ENCODE measurements around a stretch of chr10.

DNA sequence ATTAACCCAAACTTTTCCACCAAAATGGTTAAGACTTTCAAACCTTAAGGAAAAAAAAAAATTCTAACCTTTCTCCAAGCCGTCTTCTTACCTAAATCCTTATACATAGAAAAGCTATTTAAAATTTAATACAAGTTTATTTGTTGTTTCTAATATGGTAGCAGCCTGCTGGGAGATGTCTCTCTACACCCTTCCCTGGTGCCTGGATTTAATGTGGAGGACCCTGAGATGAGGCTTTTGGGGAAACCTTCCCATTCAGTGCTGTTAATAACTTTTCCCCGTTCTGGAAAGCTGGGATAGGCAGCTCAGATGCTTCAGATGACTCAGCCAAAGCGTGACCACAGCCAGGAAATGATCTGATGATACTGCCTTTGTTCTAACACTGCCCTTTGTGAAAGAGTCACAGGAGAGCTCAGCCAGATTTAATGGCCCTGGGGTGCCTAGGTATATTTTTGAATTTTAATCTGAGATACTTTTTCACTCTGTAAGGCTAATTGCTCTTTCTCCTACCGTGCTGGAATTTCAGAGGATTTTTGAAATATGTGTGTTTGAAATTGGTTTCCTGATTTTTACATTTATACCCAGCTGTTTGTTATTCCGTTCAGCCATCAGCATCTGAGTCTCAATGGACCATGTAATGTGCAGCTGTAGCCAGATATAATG, 17.6 kb downstream of the CELF2 start:
- RAMPAGE, long total RNA = no peak
- RRBS = no CpG with 5 or more reads among the region's 5 CpGs

- RAMPAGE, long total RNA = no peak
- RRBS = 22% methylated on average over 2 of the region's 6 CpGs
Observed at GRCh38 chr10:11150916-11151472, 133.3 kb downstream of the CELF2 start.

DNA sequence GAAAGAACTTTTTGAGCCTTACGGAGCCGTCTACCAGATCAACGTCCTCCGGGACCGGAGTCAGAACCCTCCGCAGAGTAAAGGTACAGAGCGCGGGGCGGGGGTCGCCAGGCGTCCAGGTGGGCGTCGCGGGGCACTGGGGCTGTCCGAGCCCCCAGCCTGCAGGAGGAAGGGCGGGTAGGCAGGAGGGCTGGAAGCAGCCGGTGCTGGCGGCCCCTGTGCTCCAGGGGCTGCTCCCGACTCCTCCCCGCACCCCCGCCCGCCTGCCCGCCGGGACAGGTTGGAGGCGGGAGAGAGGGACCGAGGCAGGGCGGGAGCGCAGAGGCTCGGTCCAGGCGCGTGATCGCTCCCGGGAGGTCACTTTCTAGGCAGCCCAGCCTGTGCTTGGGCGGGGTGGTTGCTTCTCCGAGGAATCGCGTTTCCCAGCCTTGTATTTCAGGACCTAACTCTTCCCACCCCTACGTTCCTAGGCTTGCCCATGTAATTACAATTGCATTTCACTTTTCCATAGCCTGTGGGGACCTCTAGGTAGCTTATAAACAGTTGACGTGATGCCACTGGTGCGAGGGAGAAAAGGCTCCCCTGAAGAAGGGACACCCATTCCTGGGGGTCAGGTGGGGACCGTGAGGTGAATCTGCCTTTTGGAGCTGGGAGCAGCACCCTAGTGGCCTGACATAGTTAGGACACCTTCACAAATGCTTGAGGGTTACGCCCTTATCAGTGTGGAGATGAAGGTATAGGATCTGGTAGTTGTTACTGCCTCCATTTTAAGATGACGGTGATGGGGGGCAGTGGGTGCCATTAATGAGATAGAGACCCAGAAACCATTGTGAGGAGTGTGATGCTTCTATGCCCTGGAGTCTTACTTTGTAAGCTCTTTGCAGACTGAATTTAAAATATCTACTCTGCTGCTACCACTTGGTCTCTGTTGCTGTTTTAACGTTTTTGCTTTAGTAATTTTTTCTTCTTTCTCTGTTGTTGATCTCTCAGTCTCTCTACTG, 148.2 kb downstream of the CELF2 start:
- RAMPAGE, long total RNA = no peak
- RRBS = 1% methylated on average over 20 of the region's 44 CpGs

- RAMPAGE, long total RNA = no peak
- RRBS = no CpG with 5 or more reads among the region's 11 CpGs
Observed at GRCh38 chr10:11170876-11171992, 153.6 kb downstream of the CELF2 start.

DNA sequence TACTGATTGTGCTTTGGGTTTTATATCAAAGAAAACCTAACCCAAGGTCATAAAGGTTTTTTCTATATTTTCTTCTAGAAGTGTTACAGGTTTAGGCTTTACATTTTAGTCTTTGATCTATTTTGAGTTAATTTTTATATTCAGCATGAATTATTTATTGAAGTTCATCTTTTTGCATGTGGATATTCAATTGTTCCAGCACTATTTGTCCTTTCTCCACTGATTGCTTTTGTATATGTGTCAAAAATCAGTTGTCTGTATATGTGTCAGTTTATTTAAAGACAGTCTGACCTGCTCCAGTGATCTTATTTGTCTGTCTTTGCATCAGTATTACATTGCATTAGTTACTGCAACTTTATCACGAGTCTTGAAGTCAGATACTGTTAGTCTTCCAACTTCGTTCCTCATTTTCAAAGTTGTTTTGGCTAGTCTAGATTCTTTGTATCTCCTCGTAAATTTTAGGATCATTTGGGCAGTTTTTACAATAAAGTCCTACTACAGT, 166.3 kb downstream of the CELF2 start:
- RAMPAGE, long total RNA = no peak
- RRBS = no CpG with 5 or more reads among the region's 3 CpGs

GRCh38 chr10:11199800-11200369, 182.2 kb downstream of the CELF2 start:
- RAMPAGE, long total RNA = no peak
- RRBS = 83% methylated on average over 2 of the region's 7 CpGs

DNA sequence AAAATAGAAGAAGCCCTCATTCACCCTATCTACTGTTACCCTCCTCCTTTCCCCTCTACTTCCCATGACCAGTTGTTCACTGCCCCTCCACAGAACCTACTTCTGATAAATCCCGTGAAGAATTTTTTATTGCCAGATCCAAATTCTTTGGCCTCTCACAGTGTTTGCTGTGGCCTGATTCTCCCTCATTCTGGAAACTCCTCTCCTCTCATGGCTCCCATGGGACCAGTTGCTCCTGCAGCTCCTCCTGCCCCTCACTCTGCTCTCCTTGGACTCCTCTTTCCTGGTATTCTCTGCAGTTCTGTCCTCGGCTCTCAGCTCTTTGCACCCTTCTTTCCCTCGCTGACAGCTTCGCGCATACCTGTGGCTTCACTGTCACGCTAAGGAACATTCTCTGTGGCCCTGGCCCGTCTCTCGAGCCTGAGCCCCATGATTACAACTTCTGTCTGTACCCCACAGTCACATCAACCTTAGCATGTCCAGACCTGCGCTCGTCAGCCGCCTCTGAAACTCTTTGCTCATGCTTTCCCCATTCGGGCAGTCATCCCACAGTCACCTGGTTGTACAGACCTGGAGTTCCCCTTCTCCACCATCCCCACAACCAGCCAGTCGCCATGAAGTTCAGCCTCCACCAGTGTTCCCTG, 228.9 kb downstream of the CELF2 start:
- RAMPAGE, long total RNA = no peak
- RRBS = no CpG with 5 or more reads among the region's 13 CpGs

GRCh38 chr10:11311608-11312043, 294.0 kb downstream of the CELF2 start:
- RAMPAGE, long total RNA = no peak
- RRBS = no CpG with 5 or more reads among the region's 2 CpGs

- RAMPAGE, long total RNA = no peak
- RRBS = no CpG with 5 or more reads among the region's 1 CpG
Observed at GRCh38 chr10:11517206-11517760, 94.2 kb downstream of the USP6NL start.

- RAMPAGE, long total RNA = no peak
- RRBS = no CpG with 5 or more reads among the region's 5 CpGs
Observed at GRCh38 chr10:11528215-11528870, 83.1 kb downstream of the USP6NL start.

DNA sequence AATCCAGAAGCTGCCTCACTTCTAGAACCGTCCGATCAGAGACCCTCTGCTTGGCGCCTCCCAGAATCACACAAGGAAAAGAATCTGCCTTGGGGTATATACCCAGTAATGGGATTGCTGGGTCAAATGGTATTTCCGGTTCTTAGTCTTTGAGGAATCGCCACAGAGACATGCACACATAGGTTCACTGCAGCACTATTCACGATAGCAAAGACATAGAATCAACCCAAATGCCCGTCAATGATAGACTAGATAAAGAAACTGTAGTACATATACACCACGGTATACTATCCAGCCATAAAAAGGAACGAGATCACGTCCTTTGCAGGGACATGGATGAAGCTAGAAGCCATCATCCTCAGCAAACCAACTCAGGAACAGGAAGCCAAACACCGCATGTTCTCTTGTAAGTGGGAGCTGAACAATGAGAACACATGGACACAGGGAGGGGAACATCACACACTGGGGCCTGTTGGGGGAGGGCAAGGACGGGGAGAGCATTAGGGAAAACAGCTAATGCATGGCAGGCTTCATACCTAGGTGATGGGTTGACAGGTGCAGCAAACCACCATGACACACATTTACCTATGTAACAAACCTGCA, 58.1 kb upstream of the ECHDC3 start:
- RAMPAGE, long total RNA = no peak
- RRBS = no CpG with 5 or more reads among the region's 12 CpGs

GRCh38 chr10:11687060-11687807, 54.9 kb upstream of the ECHDC3 start:
- RAMPAGE, long total RNA = no peak
- RRBS = no CpG with 5 or more reads among the region's 12 CpGs

- RAMPAGE, long total RNA = no peak
- RRBS = no CpG with 5 or more reads among the region's 4 CpGs
Observed at GRCh38 chr10:11697570-11698190, 44.5 kb upstream of the ECHDC3 start.

DNA sequence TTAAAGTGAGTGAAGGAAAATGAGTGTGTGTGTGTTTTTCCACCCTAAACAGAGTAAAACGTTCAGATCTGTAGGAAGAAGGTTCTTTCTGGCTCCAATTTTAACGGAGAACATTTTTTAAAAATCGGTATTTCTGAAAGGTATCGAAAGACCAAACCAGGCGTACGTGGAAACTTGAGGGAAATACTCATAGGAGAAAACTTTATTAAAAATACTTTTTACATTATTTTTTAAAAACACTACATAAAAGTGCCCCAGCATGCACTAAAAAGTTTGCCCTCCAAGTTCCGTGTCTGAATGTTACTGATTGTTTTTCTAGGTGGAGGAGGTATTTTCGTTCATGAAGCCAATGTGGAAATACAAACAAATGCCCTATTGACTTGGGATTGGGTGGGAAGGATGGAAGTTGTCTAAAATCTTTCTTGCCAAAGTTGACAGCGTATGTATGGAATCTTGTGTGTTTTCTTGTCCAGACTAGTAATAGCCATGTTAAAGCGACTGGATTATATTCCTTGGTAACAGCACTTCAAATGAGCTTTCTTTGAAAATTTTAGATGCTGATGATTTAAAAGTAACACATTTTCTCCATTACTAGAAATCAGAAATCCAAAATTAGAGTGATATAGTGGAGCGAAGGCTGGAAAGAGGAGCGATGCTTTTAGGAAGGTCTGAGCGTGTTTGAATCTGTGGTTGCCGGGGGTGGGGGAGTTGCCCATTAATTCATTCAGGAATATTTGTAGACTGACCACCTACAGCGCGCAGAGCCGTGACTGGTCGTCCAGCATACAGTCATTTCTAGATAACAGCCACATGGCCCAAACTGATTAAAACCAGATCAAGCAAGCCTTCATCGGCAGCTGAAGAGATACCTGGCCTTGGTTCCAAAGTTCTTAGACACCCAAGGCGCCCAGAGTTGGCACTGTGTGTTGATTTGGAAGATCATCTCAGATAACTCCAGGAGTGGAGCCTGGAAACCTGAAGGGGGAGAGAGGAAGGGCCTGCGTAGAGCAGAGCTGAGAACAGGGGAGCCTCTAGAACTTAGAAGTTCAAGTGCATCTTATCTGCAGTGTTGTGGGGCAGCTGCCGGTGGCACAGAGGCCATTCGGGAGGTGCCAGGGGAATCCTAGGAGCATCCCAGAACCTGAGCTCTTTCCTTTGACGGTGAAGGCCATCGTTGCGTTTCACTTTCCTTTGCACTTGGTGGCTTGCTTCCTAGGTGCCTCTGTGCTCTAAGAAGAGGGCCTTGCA, 1.5 kb downstream of the PROSER2 start:
- RAMPAGE, long total RNA = no peak
- RRBS = no CpG with 5 or more reads among the region's 26 CpGs

- RAMPAGE, long total RNA = no peak
- RRBS = no CpG with 5 or more reads among the region's 17 CpGs
Observed at GRCh38 chr10:11875729-11876747, 52.9 kb downstream of the PROSER2 start.

DNA sequence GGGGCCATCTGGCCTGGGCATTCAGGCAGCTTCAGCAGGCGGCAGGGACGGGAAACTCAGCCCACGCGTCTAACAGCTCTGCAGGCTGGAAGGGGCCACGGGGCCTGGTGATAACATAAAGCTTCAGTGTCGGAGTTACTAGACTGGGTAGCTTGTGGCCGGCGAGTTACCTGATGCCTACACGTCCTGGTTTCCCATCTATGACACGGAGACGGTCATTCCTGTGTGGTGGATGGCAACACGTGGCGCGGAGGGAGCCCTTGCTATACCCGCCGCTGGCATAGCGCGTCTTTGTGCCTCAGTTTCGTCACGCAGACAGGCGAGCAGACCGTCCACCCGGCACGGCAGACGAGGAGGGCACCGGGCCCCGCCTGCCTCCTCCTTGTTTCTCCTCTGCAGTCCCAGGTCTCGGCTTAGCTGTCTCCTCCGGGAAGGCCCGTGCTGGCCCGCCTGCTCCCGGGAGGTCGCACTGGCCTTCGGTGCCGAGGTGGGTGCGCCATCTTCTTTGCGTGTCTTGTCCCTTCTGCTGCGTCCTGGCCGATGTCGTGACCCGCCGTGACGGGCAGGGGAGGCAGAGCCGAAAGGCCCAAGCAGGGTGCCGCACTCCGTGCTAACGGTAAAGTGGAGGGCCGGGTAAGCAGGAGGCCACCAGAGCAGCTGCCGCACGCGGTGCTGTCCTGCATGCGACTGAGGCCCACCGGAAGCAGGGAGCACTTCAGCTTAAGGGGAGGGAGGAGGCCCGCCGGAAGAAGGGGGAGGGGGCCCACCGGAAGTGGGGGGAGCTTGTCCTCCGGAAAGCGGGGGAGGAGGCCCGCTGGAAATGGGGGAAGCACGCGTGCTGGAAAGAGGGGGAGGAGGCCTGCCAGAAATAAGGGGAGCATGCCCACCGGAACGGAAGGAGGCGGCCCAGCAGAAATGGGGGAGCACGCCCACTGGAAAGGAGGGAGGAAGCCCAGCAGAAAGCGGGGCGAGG, 71.1 kb downstream of the PROSER2 start:
- RAMPAGE, long total RNA = no peak
- RRBS = 90% methylated on average over 14 of the region's 67 CpGs

DNA sequence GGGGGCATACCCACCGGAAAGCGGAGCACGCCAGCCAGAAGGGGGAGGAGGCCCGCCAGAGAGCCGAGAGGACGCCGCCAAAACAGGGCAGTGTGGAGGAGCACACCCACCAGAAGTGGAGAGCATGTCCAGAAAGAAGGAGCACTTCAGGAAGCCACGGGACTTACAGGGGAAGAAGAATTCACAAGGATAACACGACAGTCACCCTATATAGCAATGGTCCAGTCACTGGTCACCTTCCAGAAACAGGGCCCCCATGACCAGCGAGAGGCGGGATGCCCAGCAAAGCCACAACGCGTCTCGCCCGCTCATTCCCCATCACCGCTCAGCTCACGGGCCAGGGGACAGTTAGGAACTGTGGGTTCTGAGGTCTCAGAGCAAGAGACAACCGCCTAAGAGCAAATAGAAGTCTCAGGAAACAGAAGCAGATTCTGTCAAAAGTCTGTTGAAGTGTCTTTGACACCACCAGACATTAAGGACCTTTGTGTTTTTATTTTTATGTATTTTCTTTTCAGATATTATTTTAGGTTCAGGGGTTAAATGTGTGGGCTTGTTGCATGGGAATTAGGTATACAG, 71.9 kb downstream of the PROSER2 start:
- RAMPAGE, long total RNA = no peak
- RRBS = no CpG with 5 or more reads among the region's 18 CpGs

GRCh38 chr10:12071448-12071764, 2.7 kb downstream of the DHTKD1 start:
- RAMPAGE, long total RNA = no peak
- RRBS = no CpG with 5 or more reads among the region's 11 CpGs

GRCh38 chr10:12220975-12221516, 25.1 kb downstream of the CDC123 start:
- RAMPAGE, long total RNA = no peak
- RRBS = no CpG with 5 or more reads among the region's 5 CpGs

- RAMPAGE, long total RNA = no peak
- RRBS = 35% methylated on average over 3 of the region's 13 CpGs
Observed at GRCh38 chr10:12348370-12348719, 1.0 kb upstream of the CAMK1D start.